NCI-H460 (cell line): ENCODE data around the gene CD300E.

RAMPAGE:
- cytosol, long total RNA = no peak
- long total RNA = no peak
- nucleus, long total RNA = no peak
Measured at GRCh38 chr17:74386139-74386789, 19.0 kb downstream of the GPR142 start.

DNA sequence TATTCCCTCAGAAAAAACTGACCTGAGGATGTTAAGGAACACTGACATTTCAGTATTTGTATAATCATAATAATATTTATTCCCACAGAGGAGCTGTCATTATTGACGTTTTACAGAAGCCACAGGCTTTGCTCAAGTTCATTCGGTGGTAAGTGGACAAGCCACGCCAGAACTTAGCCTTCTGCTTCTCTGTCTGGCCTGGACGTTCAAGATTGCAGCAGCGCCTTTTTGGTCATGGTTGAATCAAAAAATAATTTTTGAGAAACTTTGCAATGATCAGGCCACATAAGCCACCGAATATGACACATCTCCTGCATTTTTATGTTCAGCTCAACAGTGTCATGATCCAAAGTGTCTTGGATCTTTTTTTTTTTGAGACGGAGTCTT is 2.5 kb upstream of the CD300A start:
RAMPAGE:
- cytosol, long total RNA = no peak
- long total RNA = no peak
- nucleus, long total RNA = no peak

DNA sequence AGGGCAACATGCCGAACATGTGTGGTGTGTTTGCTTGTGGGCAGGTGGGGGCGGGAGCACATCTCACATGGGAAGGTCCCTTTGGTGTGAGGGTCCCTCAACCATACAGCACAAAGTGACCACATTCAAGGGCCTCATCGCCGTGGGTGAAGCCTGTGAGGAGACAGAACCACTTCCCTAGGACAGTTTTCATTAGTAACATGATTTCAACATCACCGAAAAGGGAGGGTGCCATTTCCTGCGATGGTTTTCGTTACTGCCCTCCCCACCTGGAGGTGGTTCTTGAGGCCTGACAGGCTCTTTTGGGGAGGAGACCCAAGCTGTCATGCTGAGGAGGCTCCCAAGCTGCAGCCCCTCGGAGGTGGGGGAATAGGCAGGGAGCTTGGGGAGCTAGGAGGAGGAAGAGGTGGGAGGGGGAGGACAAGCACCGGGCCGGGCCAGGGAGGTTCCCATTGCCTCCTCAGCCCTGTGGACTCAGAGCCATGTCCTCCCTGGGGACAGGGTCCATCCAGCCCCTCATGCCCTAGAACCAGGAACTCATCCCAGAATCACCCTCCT is 9.5 kb downstream of the CD300LB start:
RAMPAGE:
- cytosol, long total RNA = no peak
- long total RNA = no peak
- nucleus, long total RNA = no peak

DNA sequence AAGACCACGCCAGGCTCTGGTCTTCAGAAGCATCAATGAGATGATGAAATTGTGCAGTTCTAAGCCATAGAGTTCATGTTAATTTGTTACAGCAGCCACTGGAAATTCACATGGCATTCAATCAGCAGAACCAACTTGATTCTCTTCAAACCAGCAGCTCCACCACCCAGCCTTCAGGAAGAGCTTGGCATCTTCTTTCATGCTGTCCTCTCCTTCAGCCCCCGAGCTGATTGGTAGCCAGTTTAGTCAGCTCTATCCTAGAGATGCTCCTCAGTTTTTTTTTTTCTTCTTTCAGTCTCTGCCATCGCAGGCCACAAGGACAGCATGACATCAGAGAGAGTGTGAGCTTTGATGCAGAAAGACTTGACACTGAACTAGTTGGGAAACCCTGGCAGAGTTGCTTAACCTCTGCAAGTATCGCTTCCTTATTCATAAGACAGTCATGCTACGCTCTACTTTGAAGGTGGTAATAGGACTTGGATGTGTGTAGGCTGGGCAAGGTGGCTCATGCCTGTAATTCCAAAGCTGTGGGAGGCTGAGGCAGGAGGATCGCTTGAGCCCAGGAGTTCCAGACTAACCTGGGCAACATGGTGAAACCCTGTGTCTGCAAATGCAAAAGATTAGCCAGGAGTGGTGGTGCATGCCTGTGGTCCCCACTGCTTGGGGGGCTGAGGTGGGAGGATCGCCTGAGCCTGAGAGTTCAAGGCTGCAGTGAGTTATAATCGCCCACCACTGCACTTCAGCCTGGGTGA is 2.7 kb downstream of the CD300LB start:
RAMPAGE:
- cytosol, long total RNA = no peak
- long total RNA = no peak
- nucleus, long total RNA = no peak

RAMPAGE:
- cytosol, long total RNA = no peak
- long total RNA = no peak
- nucleus, long total RNA = no peak
Measured at GRCh38 chr17:74623427-74624292, at the start of gene CD300E. CD300E (minus strand) TSS chr17:74623738.

RAMPAGE:
- cytosol, long total RNA = no peak
- long total RNA = no peak
- nucleus, long total RNA = no peak
Measured at GRCh38 chr17:74663824-74664261, 40.3 kb upstream of the CD300E start.

GRCh38 chr17:74670941-74671711 is 41.6 kb downstream of the CD300LF start:
RAMPAGE:
- cytosol, long total RNA = no peak
- long total RNA = no peak
- nucleus, long total RNA = no peak

RAMPAGE:
- cytosol, long total RNA = no peak
- long total RNA = no peak
- nucleus, long total RNA = no peak
Measured at GRCh38 chr17:74757555-74758774, 9.5 kb downstream of the NHERF1 start.

DNA sequence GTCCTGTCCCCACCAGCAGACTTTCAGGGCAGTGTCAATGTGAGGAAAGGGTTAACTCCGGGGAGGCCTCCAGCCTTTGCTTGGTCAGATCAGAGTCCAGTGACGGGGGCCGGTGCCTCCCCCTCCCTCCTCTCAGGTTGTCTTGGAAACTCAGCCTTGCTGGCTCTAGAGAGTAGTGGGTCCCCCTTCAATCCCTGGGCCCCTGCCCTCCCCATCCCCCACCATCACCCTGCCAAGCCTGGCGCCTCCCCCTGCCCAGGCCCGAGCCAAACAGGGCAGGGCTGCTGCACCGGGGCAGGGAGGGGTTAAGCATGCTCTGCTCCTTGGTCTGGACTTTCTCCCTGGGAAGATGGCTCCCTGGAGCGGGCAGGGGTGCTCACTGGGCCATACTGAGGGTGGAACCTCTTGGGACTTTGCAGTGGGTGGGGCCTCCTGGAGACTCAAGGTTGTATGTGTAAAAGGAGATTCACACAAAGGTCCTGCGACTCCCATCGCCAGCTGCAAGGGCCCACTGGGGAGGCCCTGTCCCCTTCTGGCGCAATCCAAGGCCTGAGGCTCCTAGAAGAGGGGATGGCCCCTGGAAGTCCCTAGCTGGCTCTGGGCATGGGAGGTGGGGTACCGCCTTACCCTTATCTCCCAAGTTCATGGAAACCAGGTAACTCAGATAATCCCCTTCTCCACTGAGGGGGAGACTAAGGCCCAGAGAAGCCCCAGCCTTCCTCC is 12.2 kb downstream of the NAT9 start:
RAMPAGE:
- cytosol, long total RNA = no peak
- long total RNA = no peak
- nucleus, long total RNA = no peak

RAMPAGE:
- cytosol, long total RNA = no peak
- long total RNA = no peak
- nucleus, long total RNA = no peak
Measured at GRCh38 chr17:74812612-74813518, 36.6 kb downstream of the TMEM104 start.

DNA sequence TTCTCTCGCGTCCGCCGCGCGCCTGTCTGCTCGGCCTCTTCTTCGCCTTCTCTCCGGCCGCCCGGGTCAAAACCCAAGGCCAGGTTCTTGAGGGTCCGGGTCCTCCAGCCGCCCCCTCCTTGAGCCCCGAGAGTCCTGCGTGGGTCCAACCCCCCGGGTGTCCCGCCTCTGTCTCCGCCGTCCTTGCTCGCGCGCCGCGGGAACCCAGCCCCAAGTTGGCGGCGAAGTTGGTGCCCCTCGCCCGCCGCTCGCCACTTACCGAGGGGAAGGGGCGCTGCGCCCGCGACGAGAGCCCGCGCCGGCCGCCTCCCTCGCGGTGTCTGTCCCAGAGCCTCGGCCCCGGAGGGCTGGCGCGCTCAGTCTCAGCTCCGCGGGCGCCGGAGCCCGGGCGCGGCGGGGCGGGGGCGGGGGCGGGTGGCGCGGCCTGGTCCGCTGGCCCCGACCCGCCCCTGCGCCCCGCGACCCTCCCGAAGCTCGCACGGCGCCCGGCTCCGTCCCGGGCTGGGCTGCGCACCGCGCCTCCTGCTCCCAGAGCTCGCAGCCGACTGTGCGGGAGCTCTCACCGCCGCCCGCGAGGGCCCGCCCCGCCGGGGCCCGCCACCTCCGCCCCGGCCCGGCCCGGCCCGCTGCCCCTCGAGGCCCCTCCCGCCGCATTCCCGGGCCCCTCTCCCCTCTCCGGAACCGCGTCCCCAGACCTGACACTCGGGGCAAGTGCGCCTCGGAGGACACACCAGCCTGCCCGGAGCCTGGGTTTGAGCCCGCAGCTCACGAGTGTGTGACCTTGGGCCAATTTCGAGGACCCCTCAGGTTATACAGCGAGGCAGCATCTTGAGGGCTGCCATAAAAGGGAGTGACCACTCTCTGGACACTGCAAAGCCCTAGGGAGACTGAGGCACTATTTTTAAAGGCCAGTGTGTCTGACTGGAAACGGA is 1.8 kb upstream of the GRIN2C start:
RAMPAGE:
- cytosol, long total RNA = no peak
- long total RNA = no peak
- nucleus, long total RNA = no peak

DNA sequence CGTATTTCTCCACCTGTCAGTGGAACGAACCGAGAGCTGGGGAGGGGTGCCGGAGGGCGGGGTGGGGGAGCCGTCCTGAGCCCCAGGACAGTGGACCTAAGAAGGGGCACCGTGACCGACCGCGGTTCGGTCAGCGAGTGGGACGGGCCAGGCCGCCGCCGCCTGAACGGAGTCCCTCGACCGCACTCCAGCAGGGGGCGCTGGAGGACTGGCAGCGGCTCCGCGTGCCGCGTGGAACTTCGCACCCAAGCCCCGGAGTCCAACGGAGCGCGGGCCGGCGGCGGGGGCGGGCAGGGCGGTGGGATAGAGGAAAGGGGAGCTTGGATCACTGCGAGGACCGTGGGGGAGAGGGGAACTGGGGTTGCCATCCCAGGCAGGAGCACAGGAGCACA is 440 bp upstream of the USH1G start:
RAMPAGE:
- cytosol, long total RNA = no peak
- long total RNA = no peak
- nucleus, long total RNA = no peak

DNA sequence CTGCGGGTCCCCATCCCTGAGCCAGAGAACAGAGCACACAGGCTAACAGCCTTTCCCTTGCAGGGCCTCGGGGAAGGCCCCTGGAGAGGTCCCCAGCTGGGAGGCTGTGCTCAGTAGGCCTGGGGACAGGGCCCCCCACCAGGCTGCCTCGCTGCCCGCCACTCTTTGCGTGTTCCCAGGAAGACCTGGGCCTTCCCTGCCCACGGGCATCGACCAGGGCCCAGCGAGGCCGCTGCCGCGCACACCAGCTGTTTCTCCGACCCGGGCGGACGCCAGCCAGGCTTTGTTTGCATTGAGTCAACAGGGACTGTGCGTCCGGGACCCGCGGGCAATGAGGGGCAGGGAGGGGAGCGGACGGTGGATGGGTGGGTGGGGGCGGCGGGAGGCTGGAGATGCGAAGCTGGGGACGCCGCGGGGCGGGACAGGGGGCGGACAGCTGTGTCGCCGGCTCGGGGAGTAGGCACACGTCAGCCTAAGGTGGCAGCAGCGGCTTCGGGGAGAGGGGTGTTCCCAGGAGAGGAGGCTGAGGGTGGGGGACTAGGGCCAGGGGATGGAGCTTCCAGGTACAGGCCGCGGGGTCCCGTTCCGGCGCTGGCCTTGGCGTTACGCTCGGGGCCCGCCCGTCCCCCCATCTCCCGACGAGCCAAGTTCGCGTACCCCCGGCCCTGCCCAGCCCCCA is 550 bp downstream of the HID1 start:
RAMPAGE:
- cytosol, long total RNA = no peak
- long total RNA = no peak
- nucleus, long total RNA = no peak

RAMPAGE:
- cytosol, long total RNA = no peak
- long total RNA = no peak
- nucleus, long total RNA = no peak
Measured at GRCh38 chr17:74982740-74983155, 4.7 kb upstream of the CDR2L start.

RAMPAGE:
- cytosol, long total RNA = no peak
- long total RNA = no peak
- nucleus, long total RNA = no peak
Measured at GRCh38 chr17:75013666-75013984, 1.2 kb downstream of the MRPL58 start.

RAMPAGE:
- cytosol, long total RNA = no peak
- long total RNA = no peak
- nucleus, long total RNA = no peak
Measured at GRCh38 chr17:75048416-75048882, 1.4 kb downstream of the KCTD2 start.

DNA sequence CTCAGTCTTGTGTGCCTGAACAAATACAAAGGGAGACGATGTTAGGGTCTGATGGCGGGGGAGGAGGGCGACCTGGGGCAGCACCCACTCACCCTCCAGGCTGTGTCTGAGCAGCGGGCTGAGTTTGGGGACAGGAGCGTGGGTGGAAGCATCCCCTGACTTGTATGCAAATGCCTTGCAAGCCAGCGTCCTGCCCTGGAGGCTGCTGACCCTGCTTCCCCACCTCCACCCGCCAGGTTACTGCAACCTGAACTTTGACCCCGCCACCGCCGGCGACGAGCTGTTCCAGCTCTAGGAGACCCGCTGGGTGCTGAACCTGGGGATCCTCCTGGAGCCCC is 10.8 kb upstream of the SLC16A5 start:
RAMPAGE:
- cytosol, long total RNA = no peak
- long total RNA = no peak
- nucleus, long total RNA = no peak

DNA sequence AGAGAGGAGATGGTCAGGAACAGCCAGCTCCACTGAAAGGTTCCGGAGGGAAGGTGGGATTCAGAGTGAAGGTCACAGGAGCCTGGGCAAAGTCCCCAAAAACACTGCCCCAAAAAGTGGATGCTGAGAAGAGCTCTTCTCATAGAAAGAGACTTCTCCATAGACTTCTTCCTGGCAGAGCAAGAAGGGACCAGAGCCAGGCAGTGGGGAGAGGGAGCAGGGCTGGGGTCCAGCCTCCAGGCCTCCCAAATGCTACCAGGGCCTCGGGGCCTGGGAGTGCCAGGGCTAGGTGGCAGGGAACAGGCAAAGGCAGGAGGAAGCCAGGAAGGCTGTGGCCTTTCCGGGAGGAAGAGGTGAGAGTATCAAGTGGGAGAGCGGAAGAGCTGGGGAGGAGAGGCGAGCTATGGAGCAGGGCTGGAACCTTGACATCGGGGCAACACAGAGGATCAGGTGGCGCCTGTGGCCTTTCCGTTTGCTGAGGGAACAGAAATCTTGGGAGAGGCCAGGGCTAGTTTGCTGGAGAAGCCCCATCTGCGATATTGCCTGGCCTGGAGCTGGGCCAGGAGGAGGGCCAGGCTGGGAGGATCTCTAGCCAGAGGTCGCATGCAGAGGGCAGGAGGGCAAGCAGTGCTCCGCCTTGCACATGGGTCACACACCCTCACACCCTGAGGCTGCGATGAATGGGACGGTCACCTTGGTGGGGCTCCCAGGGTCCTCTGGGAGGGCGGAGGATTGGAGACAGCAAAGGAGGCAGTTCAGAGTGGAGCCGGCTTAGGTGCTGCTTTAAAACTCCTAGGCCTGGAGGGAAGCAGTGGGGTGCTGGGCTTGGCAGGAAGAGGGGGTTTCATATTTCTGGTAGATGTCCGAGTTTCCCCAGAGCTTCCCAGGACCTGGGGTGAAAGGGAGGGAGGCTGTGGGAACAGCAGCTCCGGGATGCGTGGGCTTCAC is 3.3 kb downstream of the SLC16A5 start:
RAMPAGE:
- cytosol, long total RNA = start-site peak on the plus strand centred at position 697 of the sequence, 78 bp wide, 13 and 12 reads in 2 replicates
- long total RNA = start-site peak on the plus strand centred at position 738 of the sequence, 295 bp wide, 17 and 12 reads in 2 replicates
- nucleus, long total RNA = no peak

DNA sequence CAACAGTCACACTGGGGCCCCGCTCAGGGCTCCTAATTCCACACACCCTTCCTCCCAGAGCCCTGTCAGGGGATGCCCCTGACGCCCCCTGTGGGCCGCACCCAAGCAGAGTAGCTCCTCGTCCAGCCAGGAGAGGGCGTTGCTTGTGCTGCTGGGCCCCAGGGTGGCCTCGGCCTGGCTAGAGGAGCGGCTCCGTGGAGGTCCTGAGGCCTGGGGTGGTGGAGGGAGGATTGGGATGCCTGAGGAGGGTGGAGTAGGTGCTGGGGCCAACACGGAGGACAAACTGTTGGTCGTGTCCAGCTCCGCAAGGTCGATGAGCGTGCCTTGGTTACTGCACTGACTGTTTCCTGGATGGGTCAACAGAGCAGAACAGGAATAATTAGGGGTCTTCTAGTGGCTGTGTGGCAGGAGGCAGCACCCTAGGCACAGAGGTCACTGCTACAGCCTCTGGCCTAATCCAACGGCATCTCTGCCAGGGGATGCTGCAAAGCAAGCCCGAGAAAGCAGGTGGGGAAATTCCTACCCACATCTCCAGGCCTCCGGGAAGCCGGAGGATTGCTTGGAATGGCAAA is 20.6 kb downstream of the GGA3 start:
RAMPAGE:
- cytosol, long total RNA = no peak
- long total RNA = no peak
- nucleus, long total RNA = no peak

RAMPAGE:
- cytosol, long total RNA = no peak
- long total RNA = no peak
- nucleus, long total RNA = no peak
Measured at GRCh38 chr17:75265447-75266544, 4.1 kb downstream of the MRPS7 start.